Occipital lobe (tissue), 2 donors: ENCODE measurements around the gene MEIS3.

DNA sequence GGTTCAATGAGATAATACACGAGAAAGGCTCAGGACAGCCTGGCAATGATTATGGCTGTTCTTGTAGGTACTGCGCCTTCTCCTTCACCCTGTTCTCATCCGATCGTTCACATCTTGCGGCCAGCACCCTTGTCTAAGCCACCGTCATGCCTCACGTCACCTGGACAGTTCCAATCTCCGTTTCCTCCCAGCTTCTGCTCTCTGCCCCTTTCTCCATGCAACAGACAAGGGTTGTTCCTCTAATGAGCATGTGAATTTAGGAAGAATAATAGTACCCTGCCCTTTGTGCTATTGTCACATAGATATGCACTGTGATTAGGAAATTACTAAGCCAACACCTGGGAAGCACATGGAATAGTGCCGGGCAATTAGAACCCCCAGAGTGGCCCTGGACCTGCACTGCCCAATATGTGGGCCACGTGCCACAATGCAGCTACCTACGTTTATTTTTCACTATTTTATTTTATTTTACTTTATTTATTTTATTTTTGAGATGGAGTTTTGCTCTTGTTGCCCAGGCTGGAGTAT lies 4.3 kb downstream of the C5AR1 start:
- RAMPAGE, long total RNA: no peak

- RAMPAGE, long total RNA: no peak
Measured at GRCh38 chr19:47323056-47323440, 8.9 kb upstream of the C5AR2 start.

- RAMPAGE, long total RNA: no peak
Measured at GRCh38 chr19:47377256-47377779, 28.2 kb downstream of the DHX34 start.

DNA sequence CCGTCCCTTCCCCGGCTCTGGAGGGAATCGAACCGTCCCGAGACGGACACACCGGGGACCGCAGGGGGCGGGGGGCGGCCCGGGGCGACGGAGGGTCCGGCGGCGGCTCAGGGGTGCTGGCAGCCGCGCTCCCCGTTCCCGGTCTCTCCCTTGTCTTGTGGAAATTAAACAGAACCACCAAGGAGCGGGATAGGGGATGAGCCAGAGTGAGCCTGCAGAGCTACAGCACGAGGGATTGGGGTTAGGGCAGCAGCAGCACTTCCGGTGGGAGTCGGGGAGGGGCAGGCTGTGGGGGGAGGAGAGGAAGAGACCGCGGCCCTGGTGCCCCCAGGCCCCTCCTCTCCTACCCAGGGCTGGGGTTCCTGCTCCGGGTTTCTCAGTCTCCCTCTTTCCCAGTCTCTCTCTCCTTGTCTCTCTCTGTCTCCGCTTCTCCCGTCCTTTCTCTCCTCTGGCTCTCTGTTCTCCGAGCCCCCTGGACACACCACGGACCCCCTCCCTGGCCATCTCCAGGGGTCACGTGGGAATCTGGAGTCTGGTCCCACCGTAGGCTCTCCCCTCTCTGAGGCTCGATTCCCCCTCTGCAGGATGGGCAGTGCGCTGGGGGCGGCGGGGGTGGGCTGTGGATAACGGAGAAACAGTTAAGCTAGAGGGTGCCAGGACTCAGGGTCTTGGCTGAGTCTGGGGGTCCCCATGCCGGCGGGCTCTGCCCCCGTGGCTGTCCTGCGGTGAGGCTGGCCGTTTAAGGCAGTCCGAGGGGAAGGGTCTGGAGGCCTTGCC lies at the start of gene MEIS3:
MEIS3 (minus strand) TSS at position 148 of the 777 bp plus-strand sequence.
- RAMPAGE, long total RNA: no peak

GRCh38 chr19:47486442-47487051 lies 2.5 kb upstream of the KPTN start:
- RAMPAGE, long total RNA: no peak

DNA sequence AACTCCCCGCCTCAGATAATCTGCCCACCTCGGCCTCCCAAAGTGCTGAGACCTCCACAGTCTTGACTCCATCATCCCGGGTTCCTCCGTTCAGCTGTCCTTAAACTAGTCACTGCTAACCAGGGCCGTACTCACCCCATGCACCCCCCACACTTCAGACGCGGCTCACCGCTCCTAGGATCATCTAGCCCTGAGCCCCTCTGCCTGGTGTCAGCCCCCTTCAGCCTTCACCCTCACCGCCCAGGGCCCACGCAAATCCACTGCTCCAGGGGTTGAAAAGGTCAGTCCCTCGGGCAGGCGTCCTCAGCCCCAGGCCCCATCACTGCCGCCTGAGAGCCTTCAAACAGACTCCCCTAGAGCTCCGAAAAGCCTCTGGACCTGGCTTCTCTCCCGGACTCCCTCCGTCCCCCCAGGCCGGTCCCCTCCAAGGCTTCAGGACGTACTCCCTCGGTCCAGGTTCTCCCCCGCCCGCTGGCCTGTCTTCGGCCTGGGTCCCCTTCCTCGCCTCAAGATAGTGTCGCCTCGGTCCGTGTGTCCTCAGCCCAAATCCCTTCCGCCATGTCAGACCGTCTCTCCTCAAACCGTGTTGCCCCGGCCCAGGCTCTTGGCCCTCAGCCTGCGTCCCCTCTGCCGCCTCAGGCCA lies 672 bp downstream of the NAPA start:
- RAMPAGE, long total RNA: no peak

- RAMPAGE, long total RNA: no peak
Measured at GRCh38 chr19:47601422-47601988, 7.4 kb upstream of the BICRA start.

DNA sequence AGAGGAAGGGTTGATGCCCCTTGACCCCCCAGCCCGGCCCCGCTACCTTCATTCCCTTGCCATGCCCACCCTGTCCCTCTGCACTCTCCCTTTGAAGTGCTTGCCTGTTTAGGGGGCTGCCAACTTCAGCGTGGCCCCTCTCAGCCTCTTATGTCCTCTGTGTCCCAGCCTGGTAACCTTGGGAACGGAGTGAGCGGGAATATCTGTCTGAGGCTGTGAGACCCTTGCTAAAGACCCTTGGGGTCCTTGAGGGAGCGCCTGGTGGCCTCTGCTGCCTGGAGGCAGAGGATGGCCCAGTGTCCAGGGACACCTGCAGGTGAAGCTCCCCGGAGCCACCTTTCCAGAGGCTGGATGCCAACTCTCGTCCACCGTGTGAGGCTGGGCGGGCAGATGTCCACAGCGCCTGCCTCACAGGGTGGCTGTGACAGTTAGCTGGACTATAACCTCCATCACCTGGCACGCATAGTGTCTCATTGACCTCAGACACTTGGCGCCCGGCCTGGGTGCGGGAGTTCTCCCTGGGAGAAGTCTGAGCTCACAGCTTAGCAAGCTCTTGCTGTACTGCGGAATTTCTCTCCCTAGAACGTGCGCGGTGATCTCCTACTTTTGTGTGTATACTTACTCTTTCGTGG lies 9.7 kb downstream of the BICRA start:
- RAMPAGE, long total RNA: no peak

DNA sequence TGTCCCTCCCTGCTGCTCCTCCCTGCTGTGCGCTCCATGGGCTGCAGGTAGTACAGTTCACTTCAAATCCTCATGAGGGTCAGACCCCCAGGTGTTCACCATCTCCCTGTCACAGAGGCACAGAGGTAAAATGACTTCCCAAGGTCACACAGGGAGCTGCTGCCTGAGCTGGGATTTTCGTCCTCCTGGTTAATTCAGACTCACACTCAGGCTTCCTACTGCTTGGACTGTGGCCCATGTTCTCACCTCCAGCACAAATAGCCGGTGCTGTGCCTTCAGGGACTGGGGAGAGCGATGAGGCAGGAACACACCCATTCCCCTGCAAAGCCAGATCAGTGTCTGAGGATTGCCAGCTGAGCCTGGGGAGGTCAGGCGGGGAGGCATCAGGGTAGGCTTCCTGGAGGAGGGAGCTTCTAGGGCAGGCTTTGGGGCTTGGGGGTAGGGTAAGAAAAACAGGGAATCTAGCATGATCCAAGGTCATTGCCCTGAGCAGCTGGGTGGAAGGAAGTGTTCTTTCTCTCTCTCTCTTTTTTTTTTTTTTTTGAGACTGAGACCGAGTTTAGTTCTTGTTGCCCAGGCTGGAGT lies 14.5 kb downstream of the BICRA start:
- RAMPAGE, long total RNA: no peak

DNA sequence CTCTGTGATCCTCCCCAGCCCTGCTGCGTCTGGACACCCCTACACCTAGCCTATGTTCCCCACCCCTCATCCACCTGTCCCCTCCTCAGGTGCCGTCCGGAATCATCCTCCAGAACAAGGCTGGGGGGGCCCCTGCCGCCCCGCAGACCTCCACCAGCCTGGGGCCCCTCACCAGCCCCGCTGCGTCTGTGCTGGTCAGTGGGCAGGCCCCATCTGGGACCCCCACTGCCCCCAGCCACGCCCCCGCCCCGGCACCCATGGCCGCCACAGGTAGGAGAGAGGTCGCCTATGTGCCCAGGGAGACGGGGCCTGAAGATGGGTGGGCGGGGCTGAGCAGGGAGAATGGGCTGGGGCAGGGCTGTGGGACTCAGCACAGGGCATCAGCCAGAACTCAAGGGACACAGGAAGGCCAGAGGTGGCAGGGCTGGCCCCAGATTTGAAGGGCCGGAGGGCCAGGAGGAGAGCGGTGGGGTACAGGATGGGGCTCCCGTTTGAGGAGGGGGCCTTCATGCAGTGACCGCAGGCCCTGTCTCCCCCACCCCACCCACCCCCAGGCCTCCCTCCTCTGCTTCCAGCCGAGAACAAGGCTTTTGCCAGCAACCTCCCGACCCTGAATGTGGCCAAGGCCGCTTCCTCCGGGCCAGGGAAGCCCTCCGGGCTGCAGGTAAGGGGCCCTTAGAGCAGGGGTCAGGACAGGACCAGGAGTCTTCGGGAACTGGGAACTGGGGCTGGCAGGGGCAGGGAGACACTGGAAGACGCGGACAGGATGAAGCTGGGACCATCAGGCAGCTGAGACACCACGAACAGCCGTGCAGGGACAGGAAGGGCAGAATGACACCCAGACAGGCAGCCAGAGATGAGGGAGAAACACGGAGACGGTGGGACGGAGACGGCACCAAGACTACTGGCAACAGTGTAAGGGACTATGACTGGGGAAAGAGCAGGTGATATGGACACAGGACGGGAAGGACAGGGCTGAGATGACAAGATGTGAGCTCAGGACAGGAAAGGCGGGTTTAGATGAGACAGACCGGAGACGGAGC lies 18.1 kb upstream of the EHD2 start:
- RAMPAGE, long total RNA: no peak

DNA sequence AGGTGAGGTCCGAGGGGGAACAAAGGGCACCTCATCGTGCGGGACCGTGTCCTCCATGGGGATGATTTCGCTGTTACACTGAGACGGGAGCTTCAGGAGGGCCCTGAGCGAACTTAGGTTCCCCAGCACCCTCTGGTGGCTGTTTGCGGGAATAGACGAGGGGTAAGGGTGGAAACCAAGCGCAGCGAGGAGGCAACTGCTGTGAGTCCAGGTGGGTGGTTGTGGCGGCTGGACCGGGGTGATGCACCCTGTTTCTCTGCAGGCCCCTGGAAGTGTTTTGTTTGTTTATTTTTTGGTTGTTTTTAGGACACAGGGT lies 5.9 kb upstream of the EHD2 start:
- RAMPAGE, long total RNA: no peak

DNA sequence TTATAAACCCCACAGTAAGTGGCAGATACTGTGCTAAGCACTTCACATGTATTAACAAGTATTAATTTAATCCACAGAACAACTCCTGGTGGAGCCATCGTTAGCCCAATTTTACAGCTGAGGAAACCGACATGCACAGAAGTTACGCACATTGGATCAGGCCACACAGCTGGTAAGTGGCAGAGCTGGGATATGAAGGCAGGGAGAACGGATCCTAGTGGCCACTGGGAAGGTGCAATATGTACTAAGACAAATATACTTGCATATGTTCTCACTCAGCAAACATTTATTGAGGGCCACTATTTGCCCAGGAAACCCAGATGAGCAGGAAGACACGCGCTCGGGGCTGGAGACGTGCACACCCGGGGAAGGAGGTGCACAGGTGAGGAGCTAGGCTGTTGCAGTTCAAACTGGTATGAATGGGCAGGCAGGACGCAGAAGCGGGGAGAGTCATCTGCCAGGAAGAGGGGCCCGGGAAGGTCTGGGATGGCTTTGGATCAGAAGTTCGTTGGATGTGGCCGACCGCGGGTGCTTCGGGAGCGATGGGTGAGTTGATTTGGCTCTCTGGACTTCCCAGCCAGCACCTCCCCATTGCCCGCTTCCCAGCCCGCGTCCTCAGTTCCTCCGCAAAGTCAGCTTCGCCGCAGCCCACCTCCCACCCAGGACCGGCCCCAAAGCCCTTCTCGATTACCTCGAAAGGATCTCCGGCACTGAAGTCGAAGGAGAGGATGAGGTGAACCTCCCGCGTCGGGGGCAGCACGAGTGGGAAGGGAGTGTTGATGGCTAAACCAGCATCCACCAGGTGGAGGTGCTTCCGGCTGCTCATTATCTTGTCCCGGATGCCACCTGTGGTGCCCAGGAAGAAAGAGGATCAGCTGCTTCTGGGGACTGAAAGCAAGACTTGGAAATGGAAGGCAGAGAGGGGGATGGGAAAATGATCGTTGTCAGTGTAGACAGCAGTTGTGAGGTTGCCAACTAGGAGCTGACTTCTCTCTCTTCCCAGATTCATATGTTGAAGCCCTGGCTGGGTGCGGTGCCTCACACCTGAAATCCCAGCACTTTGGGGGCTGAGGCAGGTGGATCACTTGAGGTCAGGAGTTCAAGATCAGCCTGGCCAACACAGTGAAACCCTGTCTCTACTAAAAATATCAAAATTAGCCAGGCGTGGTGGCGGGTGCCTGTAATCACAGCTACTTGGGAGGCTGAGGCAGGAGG lies 17.8 kb upstream of the CABP5 start:
- RAMPAGE, long total RNA: no peak

- RAMPAGE, long total RNA: no peak
Measured at GRCh38 chr19:48190254-48190889, 19.9 kb downstream of the ZSWIM9 start.

DNA sequence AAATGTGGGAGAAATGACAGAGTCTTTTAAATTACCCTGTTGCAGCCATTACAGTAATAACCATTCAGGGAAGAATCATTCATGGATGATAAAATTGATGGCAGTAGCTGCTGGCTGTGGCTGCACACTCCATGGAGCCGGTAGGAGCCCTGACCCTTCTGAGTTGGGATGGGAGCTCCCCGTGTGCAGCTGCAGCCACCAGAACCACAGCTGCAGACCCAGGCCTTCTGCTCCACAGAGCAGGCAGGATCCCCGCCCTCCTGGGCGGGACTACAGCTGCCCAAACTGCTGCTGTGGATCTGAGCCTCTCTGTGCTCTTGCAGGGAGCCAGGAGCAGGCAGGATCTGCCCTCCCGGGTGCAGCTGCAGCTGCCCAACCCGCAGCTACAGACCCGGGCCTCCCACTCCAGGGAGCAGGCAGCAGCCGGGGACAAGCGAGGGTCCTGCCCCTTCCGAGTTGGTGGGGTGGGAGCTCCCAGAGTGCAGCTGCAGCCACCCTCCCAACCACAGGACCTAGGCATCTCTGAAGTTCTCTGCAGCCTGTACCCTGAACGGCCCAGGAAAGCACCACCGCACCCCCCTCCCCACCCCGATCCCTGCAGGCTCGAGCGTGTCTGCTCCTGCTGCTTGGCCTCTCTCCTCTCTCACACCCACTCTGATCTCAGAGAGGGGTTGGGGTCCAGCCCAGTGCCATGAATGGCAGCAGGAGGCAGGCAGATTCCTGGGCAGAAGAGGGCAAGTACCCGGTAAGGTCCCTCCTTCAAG lies 13.1 kb downstream of the ODAD1 start:
- RAMPAGE, long total RNA: no peak

DNA sequence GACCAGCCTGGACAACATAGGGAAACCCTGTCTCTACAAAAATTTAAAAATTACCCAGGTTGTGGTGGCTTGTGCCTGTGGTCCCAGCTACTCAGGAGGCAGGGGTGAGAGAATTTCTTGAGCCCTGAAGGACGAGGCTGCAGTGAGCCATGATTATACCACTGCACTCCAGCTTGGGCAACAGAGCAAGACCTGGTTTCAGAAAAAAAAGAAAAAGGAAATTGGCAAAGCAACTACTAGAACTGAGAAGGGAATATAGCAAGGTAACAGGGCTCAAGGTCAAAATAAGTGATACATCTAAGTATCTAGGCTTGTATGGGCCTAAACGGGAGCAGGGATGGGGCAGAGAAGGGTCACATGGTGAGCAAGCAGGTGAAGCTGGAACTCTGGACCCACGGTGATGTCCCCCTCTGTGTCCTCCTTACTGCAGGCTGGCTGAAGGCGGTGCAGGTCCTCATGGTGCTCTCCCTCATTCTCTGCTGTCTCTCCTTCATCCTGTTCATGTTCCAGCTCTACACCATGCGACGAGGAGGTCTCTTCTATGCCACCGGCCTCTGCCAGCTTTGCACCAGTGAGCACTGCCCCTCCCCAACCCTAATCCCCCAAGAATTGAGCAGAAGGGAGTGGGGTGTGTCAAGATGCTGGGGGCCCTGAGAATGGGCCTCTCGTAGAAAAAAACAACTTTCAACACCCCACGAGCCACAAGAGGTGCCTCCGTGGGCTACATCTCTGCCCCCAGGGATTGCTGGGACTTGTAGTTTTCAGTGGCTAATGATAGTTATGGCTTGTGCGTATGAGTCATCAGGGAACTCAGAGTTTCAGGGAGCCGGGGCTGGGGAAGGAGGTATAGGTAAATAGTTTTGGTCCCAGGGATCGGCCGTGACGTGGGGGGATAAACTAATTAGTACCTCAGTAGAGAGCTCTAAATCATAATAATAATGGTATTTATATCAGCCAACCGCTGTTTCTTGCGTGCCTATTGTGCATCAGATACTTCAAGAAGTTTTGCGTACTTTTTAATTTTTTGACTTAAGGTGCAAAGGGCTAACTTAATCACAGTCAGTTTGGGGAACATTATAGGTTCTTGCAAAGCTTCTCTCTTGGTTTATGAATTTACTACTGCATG lies 3.9 kb downstream of the EMP3 start:
- RAMPAGE, long total RNA: no peak

DNA sequence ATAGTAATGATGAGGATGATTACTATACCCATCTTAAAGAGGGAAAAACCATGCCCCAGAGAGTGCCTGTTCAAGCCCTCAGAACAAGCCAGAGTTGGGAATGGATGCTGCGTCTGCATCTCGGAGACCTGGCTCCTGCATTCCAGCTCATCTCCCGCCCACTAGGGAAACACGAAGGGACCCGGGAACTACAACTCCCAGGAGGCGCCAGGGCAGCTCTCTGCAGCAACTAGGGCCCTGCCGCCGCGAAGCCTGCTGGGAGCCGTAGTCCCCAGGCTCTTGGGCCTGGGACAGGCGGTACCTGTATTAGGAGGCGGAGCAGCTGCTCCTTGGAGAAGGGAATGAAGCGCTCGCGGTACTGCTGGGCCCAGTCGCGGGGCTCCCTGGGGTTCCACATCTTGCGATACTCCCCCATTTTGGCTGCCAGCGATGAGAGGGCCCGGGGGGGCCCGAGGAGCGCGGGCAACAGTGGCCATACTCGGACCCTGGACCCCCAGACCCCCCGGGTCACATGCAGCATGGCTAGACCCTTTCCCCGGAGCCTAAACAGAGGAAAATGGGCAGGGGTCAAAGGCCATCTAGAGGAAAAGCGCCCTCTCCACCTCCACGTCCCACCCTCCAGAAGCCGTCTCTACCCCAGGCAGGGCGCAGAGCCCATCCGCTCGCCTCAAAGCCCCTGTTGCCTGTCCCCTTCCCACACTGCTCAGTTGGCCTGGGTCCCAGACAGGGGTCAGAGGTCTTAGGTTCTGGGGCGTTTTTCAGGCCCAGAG lies 565 bp downstream of the TMEM143 start:
- RAMPAGE, long total RNA: no peak

DNA sequence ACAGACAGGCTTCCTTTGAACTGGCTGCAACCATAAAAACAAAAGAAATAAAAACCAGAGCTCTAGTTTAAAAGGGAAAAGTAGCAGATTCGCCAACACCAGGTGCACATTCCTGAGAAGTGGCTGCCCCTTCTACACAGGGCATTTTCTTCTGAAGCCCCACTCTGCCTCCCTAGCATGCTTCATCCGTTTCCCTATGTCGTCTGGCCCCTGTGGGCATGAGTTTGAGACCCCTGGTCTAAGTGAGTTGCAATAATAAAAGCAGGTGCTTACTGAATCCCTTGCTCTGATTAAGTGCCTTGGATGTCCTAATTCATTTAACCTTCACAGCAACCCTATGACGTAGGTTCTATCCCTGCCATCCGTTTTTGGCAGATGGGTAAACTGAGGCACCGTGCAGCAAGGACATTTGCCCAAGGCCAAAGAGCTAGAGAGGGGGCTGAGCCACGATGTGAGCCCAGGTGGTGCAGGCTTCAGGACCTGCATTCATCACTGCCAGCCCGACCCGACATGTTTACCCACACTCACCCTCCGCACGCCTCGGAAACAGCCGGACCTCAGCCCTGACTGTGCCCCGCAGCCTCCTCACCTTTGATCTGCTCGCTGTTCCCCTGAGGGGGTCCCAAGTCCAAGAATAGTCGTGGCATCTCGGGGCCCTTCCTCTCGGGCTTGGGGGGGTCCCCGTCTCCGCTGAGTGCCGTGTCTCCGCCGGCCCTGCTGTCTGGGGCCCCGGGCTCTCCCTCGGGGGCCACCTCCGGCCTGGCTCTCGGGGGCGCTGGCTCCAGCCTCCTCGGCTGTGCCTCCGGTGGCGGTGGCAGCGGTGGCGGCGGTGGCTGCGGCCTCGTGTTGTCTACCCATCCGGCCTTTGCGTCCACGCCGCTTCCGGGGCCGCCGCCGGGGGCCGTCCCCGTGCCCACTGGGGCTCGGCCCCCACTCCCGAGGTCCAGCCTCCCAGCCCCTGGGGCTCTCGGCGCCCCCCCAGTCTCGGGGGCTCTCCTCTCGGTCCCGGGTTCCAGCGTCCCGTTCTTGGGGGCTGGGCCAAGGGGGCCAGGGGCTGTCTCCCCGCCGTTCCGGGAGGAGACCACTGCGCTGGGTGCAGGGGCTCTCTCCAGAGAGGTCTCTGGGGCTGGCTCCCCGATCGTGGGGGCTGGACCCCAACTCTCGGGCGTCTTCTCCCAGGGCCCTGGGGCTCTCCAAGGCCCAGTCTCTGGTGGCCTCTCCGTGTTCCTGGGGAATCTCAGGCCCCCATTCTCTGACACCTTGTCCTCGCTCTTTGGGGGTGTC lies 14.4 kb downstream of the LMTK3 start:
- RAMPAGE, long total RNA: no peak

DNA sequence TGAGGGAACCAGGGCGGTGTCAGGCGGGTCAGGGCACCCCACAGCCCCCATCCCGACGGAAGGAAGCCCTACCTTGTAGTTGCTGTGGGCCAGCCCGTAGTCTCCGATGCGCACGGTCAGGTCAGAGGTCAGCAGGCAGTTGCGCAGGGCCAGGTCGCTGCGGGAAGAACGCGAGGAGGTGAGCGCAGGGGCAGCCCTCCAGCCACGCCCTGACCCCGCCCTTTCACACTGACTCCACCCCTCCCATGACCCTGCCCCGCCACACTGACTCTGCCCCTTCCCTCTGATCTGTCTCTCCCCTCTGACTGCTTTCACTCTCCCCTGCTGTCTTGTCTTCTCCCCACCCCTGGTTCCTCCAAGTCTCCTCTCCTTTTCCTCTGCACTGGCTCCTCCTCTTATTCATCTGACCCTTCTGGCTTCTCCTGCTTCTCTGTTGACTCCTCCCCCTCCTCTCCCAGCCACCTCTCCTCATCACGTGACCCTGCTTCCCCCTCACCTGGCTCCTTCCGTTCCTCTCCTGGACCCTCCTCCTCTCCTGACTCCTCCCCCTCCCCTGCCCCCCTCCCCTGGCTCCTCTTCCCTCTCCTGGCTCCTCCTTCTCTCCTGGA lies 10.1 kb downstream of the LMTK3 start:
- RAMPAGE, long total RNA: no peak

- RAMPAGE, long total RNA: no peak
Measured at GRCh38 chr19:48543098-48543882, 8.7 kb upstream of the SULT2B1 start.

- RAMPAGE, long total RNA: no peak
Measured at GRCh38 chr19:48556218-48556590, 4.2 kb downstream of the SULT2B1 start.